ENCODE data around the genes RBFOX2, APOL3 and APOL4.

GRCh38 chr22:35663390-35663851 is 15.2 kb downstream of the APOL6 start:
- PRO-cap = no peak

DNA sequence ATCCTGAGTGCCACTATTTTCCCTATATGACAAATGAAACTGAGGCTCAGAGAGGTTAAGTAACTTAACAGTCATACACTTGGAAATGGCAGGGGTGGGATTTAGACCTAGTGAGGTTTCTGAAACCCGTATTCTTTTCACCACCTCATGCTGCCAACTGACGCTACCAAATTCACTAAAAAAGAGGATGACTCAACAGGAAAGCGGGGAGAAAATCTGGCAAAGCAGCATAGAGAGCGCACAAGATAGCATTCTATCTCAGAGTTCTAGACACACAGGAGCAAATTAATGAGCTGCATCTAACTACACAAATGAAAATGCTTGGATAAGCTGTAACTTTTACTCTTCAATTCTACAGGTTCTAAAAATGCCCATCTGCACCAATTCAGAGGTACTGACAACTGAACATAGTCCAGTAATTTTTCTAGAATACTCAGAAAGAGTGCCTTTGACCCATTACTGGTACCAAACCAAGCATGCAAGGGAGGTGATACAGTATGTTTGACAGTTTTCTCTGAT is 136.4 kb downstream of the RBFOX2 start:
- PRO-cap = no peak

- PRO-cap = bidirectional peak, plus-strand start at chr22:36029288, minus-strand start at chr22:36028920
Observed at GRCh38 chr22:36028175-36029038, at the start of gene RBFOX2. Gene RBFOX2 (minus strand): TSS chr22:36028824.

GRCh38 chr22:36029039-36029451 is 421 bp upstream of the RBFOX2 start:
- PRO-cap = bidirectional peak, plus-strand start at chr22:36029288, minus-strand start at chr22:36028920

DNA sequence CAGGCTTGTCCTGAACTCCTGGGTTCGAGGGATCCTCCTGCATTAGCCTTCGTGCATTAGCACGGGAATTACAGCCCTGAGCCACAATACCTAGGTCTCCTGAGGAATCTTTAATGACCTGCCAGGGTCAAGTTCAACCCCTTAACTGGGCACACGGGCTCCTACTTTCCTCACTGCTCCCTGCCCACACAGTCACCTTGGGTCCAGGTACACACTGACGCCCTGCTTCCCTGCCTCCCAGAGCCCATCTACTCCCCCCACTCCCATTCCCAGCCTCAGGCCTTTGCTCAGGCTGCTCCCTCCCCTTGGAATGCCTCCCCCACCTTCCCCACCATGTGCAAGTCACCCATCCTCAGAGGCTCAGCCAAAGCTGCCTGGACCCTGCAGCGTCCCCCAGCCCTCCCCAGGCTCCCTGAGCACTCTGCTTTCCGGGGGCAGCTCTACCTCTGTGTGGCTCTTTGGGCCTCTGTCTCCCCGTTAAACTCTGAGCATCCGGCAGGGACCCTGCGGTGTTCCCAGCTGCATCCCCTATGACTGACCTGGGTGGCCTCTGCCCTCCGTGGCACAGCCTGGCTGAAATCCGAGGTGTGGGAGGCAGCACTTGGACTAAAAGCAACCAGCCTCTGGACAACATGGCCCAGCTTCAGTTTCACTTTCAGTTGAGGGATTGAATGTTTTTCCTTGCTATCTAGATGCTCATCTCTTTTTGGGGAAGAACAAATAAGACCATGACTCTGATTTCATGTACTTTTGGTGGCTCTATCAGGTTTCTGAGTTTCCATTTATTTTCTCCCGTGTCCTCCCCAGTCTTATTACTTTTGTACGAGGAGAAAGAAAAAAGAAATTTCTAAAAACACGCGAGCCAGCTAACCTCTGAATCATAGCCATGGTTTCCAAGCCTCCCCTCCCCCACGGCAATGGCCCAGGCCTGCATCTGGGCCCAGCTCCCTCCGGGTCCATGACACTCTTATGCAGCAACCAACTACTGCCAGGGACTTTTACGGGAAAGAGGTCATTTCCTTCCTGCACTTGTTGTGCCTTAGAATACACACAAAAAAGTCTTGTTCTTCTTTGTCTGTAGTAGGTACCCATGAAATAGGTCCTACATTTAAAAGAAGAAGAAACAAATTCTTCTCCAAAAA is 3.9 kb downstream of the APOL3 start:
- PRO-cap = bidirectional peak, plus-strand start at position 1,030 of the sequence, minus-strand start at position 969 of the sequence

- PRO-cap = unidirectional peak, minus-strand start at chr22:36160743
Observed at GRCh38 chr22:36160330-36161030, at the start of gene APOL3. Gene APOL3 (minus strand): TSS chr22:36160755.

DNA sequence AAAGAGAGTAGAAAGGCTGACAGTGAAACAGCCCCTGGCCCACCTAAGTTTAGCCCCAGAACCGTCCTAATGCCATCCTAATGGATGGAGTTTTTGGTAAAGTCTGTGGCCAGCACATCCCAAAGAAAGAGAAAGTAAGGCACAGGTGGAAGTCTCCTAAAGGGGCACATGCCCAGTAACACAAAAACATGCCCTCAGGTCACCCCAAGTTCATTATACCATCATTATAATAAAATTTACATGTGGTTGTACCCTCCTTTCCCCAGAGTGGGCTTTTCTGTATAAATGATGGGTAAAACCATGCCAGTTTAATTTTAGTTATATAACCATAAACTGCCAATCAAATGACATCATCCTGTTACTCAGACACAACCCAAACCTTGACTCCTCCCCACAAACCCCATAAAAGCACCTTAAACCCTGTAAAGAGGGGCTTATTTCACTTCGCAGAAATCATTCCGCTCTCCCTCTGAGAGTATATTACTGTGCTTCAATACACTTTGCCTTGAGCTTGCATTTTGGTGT is 5.4 kb upstream of the APOL3 start:
- PRO-cap = no peak

- PRO-cap = unidirectional peak, minus-strand start at chr22:36201856
Observed at GRCh38 chr22:36201504-36202302, at the start of gene APOL4. Gene APOL4 (minus strand): TSS chr22:36201809.

- PRO-cap = no peak
Observed at GRCh38 chr22:36239825-36240125, 448 bp upstream of the APOL2 start.

DNA sequence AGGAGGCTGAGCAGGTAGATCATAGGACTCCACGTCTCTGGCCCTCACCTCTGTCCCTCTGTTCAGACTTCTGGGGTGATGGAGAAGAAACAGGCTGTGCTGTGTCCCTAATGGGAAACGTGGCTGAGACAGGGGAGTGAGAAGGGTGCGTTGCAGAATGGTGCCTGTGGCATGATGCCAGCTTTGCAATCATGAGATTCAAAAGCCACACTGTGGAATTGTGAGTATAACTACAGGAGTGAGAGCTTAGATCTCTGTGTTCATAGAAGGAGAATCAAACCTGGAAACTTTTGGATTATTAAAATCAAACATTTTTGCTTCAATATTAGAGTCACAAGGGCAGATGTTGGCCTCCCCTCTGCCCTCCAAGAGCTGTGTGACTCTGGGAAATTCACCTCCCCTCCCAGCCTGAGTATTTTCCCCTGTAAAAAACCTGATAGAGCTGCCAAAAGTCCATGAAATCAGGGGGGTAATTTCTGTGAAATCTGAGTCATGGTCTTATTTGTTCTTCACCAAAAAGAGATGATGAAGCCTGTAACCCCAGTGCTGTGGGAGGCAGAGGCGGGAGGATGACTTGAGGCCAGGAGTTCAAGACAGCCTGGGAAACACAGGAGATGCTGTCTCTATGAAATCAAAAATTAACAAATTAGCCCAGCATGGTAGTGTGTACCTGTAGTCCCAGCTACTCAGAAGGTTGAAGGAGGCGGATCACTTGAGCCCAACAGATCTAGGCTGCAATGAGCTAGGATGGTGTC is 1.0 kb downstream of the APOL1 start:
- PRO-cap = no peak

DNA sequence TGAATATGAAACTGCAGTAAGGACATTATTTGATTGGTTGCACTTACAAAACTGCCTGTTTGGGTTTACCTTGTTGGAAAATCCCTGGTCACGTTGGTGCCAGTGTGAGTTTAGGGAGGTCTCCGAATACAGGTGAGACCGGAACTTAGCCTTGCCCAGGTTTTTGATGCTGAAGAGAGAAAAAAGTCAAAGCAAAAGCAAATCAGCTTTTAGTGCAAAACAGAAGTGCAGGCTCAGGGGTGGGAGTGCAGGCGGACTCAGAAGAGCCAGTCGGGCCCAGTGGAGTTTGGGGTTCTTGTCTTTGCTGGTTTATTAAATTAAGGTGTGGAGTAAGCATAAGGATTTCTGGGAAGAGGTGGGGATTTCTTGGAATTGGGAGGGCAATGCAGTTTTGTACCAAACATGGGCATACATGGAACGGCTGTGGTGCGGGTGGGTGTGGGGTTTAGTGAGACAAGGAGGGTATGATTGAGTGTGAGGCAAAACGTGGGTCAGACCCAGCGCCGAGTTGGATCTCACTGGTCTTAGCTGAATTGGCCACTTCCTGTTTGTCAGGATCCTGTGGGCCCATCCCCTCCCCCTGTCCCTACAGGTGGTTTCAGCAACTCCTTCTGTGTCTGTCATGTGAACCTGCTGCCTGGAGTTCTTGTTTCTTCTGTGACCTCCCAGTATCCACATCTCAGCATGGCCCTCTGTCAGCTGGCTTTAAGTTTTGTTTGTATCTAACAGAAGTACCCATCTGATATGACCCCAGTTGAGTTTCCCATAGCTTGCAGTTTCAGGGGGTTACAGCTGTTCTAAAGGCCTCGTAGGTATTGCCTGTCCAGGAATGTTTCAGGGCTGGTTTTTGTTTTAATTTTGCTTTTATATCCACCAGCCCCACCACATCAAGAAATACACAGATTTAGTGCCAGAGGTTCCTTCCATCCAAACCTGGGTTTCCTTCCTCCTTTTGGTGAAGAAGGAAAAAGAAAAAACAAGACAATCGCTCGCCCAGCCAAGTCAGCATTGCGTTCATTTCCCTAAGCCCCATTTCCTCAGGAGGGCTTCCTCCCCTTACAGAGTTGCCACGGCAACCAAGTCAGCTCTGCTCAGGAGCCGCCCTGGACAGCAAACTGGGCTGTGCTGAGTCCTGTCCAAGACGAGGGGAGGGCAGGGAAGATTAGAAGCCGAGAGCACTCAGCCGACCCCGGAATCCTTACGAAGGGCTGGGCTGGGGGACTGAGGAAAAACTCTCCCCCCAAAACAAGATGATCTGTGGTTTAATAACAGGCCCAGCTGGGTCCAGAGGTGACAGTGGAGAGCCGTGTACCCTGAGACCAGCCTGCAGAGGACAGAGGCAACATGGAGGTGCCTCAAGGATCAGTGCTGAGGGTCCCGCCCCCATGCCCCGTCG is 6.0 kb downstream of the APOL1 start:
- PRO-cap = no peak

GRCh38 chr22:36282183-36282955 is 29.4 kb downstream of the APOL1 start:
- PRO-cap = no peak

- PRO-cap = no peak
Observed at GRCh38 chr22:36289372-36289818, 36.5 kb downstream of the APOL1 start.

GRCh38 chr22:36316442-36317485 is 63.8 kb downstream of the APOL1 start:
- PRO-cap = no peak

DNA sequence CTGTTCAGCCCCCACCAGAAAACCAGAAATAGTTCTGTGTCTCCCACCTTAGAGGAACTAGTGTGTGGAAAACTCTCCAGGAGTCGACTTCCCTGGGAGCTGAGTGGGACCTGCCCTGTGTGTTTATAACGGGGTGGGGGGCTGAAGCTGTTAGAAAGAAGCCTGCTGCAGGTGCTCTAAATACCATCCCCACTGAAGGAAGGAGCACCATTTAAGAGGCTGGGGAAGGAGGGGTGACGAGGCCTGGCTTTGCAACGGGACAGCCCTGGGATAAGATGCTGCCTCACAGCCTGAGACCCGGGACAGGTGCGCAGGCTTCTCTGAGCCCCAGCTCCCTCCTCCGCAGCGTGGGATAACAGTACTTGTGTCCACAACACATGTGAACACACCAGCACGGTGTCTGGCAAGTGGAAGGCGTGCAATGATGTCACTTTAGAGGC is 60.0 kb downstream of the MYH9 start:
- PRO-cap = no peak

GRCh38 chr22:36350690-36351607 is 36.8 kb downstream of the MYH9 start:
- PRO-cap = no peak

DNA sequence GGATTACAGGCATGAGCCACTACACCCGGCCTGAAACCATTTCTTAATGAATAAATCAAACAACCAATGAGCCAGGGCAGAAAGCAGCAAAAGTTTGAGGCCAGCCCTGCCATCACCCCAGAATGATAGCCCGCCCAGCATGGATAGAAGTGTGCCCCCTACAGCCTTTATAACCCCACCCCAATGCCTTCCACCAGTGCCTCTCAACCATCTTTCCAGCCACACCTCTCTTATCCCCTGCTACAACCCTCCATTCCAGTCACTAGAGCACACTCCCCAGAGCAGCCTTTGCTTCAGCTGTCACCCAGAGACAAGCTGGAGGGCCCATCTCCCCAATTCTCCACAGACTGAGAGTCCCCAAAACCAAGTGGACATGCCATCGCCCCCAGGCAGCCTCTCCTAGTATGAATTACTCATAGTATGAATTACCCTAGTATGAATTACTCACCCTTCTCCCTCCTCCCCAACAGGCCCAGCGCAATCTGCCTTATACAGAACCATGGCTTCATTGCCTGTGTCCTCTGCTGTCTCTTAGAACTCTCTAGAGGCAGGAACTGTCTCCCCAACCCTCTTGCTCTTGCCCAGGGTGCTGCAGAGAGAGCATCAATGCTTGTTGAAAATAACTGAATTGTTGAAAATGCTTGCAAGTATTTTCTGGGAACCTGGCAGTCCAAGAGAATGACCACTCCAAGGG is 24.9 kb downstream of the MYH9 start:
- PRO-cap = no peak

DNA sequence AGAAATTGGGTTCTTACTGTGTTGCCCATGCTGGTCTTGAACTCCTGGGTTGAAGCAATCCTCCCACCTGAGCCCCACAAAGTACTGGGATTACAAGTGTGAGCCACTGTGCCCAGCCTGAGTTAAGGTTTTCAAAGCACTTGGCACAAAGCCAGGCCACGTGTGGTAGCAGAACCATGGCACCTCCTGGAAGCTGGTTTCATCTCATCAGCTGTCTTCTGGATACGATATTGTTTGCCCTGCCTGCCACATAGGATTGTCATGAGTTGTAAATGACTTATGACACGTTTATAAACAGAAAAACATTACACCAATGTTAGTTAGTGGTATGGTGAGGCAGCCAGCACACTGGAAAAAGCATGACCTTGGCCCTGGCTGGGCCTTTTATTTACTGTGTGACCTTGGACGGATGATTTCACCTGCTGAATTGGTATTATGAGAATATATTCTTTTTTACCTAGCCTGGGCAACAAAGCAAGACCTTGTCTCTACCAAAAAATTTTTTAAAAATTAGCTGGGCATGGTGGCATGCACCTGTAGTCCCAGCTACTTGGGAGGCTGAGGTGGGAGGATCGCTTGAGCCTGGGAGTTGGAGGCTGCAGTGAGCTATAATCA is 23.8 kb upstream of the MYH9 start:
- PRO-cap = no peak

DNA sequence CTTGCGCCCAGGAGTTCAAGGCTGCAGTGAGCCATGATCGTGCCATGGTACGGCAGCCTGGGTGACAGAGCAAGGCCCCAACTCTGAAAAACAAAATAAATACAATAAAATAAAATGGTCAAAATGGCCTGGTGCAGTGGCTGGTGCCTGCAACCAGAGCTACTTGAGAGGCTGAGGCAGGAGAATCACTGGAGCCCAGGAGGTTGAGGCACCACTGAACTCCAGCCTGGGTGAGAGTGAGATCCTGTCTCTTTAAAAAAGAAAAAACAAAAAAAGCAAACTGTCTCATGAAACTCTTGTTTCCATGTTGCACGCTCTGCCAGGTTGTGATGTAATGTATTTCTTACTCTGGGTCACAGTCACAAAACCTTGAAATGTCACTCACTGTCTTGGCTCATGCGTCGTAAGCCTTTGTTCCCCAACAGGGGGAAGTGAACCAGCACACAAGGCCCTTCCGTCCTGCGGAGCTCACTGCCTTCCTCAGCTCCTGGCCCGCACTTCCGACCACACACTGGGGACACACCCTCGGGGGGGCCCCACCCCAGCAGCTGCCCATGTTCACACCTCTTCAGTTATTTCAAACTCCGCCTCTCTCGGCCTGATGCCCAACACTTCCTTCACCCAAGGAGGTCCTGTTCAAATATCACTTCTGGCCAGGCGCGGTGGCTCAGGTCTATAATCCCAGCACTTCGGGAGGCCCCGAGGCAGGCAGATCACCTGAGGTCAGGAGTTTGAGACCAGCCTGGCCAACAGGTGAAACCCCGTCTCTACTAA is 29.8 kb downstream of the TXN2 start:
- PRO-cap = bidirectional peak, plus-strand start at position 580 of the sequence, minus-strand start at position 473 of the sequence

DNA sequence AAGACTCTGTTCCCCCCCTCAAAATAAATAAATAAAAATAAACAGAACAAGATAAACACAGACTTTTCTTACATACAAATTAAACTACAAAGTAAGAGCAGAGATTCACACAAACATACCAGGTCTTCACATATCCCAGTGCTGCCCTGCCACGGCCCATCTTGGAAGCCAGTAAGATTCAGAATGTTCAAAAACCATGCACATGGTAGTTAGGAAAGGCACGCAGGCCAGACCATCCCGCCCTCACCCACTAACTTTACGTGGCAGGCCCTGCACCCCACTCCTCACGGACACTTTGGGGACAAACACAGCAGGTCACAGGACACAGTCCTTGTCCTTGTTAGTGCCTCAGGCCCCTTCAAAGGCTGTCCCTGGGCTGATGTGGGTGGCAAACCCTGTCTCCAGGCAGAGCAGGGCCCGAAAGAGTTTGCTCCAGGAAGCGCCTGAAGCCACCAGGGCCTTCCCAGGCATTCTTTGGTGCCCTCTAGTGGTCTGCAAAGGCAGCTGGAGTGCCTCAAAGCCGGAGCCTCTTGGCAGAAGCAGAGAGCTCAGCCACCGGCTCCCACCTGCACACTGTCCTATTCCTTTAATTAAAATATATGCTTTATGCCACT is 11.4 kb downstream of the TXN2 start:
- PRO-cap = no peak